H9 (cell line): ENCODE data around the genes GPRASP2, BEX1, RAB40A, MORF4L2, RBM41, FRMPD3 and PRPS1.

DNA sequence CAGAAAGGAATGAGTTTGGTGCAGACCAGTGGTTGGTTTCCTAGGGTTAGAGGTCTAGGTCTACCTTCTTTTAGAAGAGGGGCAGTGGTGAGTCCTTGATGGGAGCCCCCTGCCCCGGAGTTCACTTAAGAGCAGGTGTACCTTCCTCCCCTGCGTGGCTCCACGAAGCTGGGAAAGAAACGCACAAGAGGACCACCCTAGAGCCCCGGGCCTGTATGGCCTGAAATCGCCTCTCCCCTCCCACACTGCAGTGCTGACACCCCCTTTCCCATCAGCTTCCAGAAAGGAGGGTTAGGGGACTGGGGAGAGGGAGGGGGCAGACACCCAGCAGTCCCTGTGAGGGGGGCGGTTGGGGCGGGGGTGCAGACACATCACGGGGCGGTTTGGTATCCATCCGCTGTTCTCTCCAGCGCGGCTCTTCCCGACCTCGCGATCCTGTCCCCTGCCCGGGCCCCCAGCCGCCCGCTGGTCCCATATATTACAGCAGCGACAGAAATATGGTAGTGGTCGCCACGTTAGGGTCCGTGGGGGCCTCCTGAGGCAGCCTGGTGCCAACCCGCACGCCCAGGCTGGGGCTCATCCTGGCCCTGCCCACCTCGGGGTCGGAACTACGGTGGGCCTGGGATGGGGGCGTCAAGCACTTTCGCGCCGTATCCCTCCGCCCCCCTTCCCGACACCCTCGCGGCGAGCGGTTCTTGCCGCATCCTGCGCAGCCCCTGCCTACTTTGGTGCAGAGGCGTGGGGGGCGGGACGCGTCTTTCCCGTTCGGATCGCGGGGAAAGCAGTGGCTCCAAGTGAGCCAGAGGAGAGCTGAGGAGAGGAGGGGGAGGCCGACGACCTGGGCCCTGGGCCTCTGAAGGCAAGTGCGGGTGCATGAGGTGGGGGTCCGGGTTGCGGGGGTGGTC, at the start of gene GPRASP2:
Gene GPRASP2 (plus strand): TSS at position 755 of the 905 bp plus-strand sequence.
- PRO-cap = bidirectional peak, plus-strand start at position 784 of the sequence, minus-strand start at position 610 of the sequence

DNA sequence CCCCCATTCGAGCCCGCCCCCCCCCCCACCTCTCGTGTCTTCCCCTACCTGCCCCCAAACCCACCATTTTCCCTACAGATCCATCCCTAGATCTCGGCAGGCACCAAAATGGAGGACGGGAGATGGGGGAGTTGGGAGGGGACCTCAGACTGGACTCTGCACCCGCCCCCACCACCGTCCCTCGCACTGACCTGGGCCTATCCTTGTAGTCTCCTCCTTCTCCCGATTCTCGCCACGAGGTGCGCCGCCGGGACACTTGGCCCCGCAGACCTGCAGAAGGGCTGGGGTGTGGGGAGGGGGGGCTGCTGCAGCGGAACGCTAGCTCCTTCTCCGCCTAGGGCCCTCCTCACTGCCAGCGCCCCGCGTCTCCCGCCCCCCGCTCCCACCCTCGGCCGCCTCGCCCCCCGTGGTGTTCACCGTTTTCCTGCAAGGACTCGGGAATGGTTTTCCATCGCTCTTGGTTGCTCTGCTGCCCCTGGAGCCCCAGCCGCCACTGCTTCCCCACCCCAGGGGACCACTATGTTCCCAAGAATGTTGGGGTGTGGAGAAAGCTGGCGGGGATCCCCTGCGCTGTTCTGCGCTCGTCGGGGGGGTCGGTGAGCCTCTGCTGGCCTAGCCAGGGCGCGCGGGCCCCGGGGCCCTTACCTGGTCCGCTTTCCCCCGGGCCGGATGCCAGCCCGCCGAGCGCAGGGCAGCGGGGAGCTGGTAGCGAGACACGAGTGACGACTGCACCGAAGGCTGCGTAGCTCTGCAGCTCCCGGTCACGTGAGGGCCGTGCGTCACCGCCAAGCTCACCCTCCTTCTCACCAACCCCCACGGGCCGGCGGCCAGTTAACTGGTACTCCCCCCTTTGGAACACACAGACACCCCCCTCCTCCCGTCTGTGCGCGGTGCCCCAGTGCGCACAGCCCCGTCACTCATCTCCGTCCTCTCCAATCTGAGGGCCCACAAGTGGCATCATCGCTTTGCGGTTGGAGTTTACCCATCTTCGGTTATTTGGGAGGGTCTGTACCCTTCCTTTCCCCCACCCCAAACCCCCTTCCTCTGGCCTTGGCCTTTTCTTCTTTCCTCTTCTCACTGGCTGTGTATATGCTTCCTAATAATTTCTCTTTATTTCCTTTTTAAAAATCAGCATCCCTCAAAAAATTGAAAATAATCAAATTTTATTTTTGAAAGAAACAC, at the start of gene BEX1:
Gene BEX1 (minus strand): TSS at position 721 of the 1,182 bp plus-strand sequence.
- PRO-cap = bidirectional peak, plus-strand start at position 66 of the sequence, minus-strand start outside the sequence; bidirectional peak, plus-strand start at position 217 of the sequence, minus-strand start at position 351 of the sequence; bidirectional peak, plus-strand start at position 830 of the sequence, minus-strand start at position 721 of the sequence

- PRO-cap = no peak
Observed at GRCh38 chrX:103220864-103221393, 6.0 kb downstream of the BEX4 start.

DNA sequence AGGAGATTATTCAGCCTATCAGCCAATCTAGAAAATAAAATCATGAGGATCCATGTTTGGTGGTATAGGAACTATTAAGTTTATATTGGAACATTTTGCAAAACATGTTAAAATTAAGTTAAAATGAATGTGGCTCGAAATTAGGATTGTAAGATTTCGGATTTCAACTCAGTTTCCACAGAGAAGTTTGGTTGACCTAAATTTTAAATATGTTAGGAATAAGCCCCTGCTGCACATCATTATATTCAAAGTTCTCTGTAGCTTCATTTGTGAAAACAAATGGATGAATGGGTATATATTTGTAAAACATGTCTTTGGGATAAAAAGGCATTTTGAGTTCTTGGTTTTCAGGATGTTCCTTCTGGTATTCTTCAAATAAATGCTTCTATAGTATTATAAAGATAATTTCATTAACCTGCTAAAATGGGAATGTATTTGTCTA, at the start of gene RAB40A:
Gene RAB40A (minus strand): TSS at position 60 of the 442 bp plus-strand sequence.
- PRO-cap = no peak

- PRO-cap = unidirectional peak, minus-strand start at chrX:103554900
Observed at GRCh38 chrX:103554770-103555538, 30.4 kb upstream of the TCEAL4 start.

DNA sequence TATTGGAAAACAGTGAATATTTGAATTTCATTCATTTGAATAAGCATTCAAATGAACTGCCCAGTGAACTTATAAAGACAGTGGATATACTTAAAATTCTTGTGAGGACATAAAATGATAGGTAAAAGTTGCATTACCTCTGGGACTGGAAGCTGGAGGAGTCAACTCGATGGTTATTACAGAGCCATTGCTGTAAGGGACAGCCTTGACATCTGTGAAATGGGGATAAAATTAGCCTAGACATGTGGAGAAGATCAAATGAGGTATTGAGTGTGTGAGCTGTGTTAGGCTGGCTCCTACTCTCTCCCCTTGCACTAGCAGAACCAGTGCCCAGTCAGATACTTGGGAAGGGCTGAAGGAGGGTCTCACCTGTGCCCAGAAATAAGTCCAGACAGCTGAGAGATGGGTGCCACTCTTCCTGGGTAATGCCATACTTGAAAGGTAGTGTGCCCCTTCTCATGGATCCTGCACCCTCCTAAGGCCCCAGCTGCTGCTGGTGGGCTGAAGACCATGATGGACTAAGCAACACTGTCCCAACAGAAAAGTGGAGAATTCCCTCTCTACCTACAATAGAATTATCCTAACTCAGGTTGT, 2.5 kb downstream of the TCEAL4 start:
- PRO-cap = no peak

GRCh38 chrX:103664274-103664808, 22.2 kb downstream of the MORF4L2 start:
- PRO-cap = bidirectional peak, plus-strand start at chrX:103664615, minus-strand start at chrX:103664555

- PRO-cap = no peak
Observed at GRCh38 chrX:103679217-103680028, 7.1 kb downstream of the MORF4L2 start.

DNA sequence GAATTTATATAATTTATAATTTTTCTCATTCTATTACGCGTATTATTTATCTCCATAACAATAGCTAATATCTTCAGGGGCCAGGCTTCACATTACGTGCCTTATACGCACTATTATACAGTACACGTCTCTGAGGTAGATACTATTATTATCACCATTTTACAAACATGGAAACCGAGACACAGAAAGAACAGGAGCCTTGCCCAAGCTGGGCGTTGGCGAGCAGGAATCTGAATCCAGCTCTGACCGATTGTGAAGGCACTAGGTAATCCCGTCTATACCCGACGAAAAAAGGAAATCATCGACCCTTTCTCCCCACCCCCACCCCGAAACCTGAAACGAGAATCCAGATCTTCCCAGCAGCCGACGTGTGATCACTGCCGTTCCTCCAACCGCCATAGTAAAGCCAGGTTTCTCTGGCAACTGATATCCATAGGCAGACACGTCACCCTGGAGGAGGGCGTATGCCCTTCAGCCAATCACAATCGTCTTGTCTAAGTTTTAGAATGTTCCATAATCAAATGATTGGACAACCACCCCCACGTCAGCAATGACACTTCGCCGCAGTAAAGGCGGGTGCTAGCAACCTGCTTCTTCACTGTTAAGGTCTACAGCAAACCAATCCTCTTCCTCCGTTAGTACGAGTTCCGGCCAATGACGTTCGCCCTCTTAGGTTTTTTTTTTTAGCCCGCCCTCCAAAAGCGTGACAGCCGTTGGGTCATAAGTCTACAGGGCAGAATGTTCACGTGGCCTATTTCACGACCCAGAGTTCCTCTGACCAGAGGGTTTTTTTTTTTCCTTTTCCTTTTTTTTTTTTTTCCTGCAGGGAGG, at the start of gene MORF4L2:
Gene MORF4L2 (minus strand): TSS at position 402 of the 831 bp plus-strand sequence.
- PRO-cap = bidirectional peak, plus-strand start at position 598 of the sequence, minus-strand start at position 402 of the sequence

DNA sequence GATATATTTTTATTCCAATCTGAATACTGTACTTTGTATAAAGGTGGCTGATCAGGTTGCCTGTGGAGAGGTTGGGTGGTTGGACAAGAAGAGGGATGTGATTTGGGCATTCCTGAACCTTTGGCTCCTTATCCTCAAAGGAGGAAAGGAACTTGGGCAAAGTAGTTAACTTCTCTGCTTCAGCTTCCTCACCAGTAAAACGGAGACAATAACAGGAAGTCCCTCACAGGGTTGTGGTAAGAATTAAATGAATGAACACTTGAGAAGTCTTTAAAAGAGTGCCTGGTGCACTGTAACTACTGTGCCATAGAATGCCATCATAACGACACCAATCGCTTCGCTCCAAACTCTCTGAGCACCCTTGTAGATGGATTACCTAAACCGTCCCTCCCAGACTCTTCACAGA, 10.5 kb downstream of the ZCCHC18 start:
- PRO-cap = no peak

DNA sequence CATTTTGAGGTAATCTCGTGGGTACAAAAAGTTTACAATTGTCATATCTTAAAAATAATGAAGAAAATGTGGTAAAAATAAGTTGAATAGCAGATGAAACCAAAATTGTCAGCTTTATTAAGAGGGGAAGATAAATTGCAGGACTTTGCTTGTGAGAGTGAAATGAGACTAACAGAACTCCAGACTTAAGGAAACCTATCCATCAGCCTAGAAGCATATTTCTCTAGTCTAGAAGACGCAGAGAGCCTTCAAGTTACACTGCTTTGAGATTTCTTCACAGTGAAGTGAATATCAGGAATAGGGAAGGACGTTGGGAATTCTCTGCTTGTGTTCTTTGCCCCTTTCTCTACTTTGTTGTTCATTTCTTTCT, 881 bp upstream of the PWWP3B start:
- PRO-cap = no peak

GRCh38 chrX:106170808-106171426, 2.8 kb downstream of the PWWP3B start:
- PRO-cap = no peak

- PRO-cap = no peak
Observed at GRCh38 chrX:106177803-106178321, 9.8 kb downstream of the PWWP3B start.

GRCh38 chrX:107117933-107119151, at the start of gene RBM41:
TSS of gene RBM41 (minus strand) at chrX:107118822.
- PRO-cap = unidirectional peak, plus-strand start at chrX:107118291; unidirectional peak, plus-strand start at chrX:107118378; bidirectional peak, plus-strand start at chrX:107118542, minus-strand start at chrX:107118612; bidirectional peak, plus-strand start at chrX:107118897, minus-strand start at chrX:107118800

GRCh38 chrX:107448698-107449730, at the start of gene FRMPD3:
TSS of gene FRMPD3 (plus strand) at chrX:107449652.
- PRO-cap = unidirectional peak, plus-strand start at chrX:107449652

DNA sequence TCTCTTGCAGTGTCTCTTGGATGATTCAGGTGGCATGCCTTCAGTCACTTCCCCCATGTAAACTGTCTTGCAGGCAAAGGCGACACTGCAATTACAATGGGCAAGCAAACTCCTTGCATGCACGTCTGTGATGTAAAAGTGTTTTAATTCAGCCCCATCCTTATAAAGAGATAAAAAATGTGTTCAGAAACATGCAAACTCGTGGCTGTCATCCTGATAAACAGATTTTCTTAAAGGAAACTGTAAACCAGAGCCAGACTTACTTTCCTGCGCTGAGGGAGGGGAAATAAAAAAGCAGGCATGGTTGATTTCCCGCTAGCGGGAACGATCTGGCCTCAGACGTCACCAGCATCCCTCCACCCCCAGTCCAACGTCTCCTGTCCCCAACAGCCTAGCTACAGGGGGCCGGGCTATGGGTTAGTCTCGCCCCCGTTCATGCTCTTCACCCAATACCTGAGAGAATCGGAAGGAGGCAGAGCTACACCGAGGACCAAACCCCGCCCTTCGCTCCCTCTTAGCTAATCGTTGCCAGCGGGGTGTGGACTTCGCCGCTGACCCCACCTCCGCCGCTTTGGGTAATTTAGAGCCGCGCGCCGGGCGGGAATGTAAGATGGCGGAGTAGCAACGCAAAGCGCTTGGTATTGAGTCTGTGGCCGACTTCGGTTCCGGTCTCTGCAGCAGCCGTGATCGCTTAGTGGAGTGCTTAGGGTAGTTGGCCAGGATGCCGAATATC, at the start of gene PRPS1:
Gene PRPS1 (plus strand): TSS at position 603 of the 733 bp plus-strand sequence.
- PRO-cap = bidirectional peak, plus-strand start at position 583 of the sequence, minus-strand start at position 331 of the sequence

DNA sequence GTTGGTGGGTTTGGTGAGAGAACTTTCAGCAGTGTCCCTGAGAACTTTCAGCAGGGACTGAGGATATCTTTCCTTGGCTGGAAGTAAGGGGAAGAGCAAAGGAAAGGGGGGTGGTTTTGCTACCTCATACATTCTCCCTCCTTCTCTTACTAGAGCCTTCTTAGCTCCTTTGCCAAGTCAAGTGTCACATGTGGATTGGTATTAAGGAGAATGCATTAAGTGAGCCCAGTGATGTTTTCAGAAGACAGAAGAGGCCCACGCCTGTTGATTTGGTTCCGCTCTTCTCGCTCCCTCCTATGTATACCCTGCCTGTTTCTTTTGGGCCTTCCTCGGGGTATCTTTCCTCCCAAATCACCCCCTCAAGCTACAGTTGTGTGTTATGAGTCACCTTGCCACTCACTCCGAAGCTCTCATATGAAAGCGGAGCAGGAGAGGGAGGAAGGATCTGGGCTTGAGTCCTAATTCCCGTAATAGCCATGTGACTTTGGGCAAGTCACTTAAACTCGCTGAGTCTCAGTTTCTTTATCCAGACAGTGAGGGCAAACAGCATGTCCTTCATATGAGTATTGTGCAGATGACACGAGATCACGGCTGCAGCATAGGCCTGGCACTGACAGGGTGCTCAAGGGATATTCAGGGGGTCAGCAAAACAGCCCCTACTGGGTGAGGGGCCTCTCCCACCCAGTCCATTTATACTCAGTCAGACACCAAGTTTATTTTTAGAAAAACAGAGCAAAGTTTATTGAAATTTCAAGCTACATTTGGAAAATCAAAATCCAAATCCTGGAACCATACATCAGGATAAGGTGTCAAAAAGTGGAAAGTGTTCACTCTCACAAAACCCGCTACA, 62.9 kb downstream of the TSC22D3 start:
- PRO-cap = no peak

DNA sequence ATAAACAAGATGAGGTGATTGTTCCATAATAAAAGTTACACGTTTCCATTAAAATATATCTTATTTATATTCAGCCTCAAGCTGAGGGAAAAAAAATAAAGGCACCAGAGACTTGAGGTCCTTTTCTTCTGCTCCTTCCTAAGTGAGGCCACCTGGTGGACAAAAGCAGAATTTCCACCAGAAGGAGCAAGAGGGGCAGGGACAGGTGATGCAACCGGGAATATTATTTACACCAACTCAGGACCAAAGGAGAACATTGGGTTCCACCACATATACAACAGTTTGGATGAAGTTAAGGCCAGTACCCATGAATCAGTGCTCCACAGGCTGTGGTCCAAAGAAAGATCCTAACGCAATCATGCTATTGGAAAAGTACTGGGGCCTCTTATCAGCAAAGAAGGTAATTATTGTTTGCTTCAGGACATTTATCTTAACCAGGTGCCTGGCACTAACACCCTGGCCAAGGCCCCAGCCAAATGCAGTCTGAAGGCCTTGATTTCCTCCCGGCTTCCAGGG, 57.4 kb downstream of the TSC22D3 start:
- PRO-cap = unidirectional peak, plus-strand start at position 273 of the sequence

GRCh38 chrX:107730364-107731691, 44.8 kb downstream of the TSC22D3 start:
- PRO-cap = no peak

DNA sequence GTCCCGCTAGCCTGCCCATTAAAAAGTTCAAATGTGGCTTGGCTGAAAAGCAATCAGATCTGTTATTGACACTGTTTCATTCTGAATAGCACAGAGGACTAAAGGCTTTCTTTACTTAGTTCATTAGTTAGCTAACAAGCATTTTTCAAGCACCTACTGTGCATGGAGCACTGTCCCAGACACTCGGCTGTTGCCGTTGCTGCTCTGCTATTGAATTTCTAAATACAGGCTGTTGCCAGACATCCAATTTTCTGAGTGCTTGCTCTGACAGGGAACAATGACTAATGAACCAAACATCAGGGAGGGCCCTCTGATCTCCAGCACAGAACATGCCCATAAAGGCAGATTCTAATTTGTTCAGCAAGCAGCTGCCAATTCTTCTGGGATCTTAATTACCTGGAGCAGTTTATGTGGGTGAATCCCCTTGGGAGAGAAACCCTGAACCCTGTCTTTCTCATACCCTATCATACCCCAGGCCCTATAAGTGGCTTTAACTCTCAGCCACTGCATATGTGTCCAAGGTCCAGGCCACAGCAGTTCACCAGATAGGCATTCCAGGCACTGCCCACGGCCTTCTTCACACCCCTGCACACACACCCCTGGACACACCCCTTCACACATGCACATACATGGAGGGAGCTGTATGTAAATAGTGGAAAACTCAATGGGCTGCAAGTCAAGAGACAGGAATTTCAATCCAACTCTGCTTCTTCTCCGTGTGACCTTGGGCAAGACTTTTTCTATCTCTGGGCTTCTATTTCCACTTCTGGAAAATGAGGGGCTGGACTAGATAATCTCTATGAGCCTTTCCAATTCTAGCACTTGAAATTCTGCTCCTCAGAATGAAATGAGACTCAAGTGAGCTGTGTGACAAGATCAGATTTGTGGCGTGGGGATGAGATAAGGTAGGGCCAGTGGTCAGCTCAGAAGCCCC, 27.8 kb downstream of the TSC22D3 start:
- PRO-cap = no peak